Aortic smooth muscle cell (primary cell): Measurements from ENCODE around the genes RHOF and HIP1R.

DNA sequence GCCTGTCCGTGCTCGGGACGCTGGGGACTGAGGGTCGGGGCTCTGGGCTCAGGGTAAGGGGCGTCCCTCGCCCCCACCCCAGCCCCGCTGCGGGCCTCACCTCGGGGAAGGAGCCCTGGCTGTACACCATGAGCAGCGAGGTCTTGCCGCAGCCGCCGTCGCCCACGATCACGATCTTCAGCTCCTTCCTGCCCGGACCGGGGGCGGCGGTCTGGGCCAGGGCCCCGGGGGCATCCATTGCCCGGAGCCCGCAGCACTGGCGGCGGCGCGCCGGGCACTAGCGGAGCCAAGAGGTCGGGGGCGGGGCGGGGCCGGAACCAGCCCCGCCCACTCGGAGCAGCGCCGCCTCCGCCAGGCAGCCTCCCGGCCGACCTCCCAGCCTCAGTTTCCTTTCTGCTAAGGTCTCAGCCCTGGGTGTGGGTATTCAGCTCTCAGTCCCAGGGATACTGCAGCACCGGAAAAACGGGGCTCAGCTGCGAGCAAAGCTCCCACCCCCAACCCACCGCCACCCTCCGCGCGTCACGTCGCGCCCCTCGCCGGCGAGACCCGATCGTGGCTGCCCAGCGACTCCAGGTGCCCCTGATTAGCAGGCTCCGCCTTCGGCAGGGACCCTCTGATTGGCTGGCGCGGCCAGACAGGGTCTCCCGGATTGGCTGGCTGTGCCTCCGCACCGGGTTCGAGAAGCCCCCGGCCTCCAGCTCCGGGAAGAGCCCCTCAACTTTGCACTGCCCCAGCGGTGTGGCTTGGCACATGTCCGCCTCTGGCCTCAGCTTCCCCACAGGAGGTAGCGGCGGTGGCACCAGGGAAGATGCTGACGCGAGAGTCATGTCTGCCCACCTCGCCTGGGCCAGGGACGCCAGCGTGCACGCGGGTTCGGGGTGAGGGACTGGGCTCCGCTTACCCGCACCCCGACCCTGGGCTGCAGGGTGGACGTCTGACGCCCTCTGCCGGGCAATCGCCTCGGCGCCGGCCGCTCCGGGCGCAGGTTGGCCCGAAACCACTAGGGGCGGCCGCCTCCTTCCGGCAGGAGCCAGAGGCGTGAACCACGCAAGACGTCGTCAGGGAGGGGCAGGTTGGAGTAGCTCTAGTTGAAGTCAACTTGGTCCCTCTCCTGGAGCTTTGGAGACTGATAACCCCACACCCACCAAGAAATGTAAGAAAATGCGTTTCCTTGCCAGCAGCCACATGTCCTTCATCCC lies at the start of gene RHOF:
TSS of gene RHOF (minus strand) at position 293 of the 1,199 bp plus-strand sequence.
- RRBS, result 2% methylated on average over 37 of the region's 100 CpGs

GRCh38 chr12:121800803-121801654 lies 2.8 kb upstream of the SETD1B start:
- RRBS, result 2% methylated on average over 34 of the region's 66 CpGs

GRCh38 chr12:121825840-121826465 lies 22.1 kb downstream of the SETD1B start:
- RRBS, result no CpG with 5 or more reads among the region's 14 CpGs

DNA sequence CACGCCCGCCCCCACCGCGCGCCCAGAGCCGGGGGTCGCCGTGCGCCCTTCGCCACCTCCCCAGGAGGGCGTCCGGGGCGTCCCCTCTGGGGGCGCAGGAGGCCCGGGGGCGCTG lies 148 bp upstream of the BCL7A start:
- RRBS, result 1% methylated on average over 12 of the region's 16 CpGs

GRCh38 chr12:122022907-122023191 lies 1.2 kb downstream of the BCL7A start:
- RRBS, result under 1% methylated on average over 18 of the region's 31 CpGs

GRCh38 chr12:122062530-122063801 lies 15.6 kb upstream of the MLXIP start:
- RRBS, result no CpG with 5 or more reads among the region's 25 CpGs

DNA sequence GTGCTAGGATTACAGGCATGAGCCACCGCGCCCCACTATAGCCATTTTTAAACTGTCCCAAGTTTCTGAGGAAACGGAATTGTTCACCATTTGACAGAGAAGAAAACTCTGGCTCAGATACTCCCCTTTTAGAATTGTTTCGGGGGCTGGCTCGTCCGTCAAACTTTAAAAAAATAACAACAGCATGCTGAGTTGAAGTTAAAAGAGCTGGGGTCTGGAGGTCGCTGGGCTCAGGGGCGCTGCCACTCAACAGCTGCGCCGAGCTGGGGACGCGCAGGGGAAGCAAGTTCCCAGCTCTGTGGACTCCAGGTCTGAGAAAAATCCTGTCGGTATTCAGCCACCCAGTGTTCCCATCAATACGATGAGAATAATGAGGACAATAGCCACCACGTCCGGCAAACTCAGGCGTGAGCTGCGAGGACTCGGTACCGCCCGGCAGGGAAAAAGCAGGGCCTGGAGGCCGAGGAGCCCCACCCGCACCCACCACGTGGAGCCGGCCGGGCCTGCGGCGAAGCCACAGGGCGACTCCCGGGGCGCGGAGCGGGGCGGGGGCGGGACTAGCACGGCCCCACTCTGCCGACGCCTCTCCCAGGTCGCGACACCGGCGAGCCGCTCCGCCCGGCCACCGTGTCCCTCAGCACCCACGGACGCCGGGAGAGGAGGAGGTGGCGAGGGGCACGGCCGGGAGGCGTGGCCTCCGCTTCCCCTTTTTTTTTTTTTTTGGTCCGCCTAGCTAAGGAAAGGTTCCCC lies 482 bp upstream of the MLXIP start:
- RRBS, result 3% methylated on average over 24 of the region's 55 CpGs

DNA sequence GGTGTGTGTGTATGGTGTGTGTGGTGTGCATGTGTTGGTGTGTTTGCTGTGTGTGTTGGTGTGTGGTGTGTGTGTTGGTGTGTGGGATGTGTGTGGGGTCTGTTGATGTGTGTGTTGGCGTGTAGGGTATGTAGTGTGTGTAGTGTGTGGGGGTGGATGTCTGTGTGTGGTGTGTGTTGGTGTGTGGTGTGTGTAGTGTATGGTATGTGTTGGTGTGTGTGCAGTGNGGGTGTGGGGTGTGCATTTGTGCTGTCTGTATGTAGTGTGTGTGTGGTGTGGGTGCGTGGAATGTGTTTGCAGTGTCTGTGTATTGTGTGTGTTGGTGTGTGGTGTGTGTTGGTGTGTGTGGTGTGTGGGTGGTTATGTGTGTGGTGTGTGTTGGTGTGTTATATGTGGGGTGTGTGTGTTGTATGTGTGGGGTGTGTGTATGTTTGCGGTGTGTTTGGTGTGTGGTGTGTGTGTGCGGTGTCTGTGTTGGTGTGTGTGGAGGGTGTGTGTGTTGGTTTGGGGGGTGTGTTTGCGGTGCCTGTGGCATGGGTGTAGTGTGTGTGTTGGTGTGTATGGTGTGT lies 14.6 kb downstream of the MLXIP start:
- RRBS, result no CpG with 5 or more reads among the region's 5 CpGs

- RRBS, result no CpG with 5 or more reads among the region's 24 CpGs
Observed at GRCh38 chr12:122147139-122148187, 26.6 kb downstream of the IL31 start.

DNA sequence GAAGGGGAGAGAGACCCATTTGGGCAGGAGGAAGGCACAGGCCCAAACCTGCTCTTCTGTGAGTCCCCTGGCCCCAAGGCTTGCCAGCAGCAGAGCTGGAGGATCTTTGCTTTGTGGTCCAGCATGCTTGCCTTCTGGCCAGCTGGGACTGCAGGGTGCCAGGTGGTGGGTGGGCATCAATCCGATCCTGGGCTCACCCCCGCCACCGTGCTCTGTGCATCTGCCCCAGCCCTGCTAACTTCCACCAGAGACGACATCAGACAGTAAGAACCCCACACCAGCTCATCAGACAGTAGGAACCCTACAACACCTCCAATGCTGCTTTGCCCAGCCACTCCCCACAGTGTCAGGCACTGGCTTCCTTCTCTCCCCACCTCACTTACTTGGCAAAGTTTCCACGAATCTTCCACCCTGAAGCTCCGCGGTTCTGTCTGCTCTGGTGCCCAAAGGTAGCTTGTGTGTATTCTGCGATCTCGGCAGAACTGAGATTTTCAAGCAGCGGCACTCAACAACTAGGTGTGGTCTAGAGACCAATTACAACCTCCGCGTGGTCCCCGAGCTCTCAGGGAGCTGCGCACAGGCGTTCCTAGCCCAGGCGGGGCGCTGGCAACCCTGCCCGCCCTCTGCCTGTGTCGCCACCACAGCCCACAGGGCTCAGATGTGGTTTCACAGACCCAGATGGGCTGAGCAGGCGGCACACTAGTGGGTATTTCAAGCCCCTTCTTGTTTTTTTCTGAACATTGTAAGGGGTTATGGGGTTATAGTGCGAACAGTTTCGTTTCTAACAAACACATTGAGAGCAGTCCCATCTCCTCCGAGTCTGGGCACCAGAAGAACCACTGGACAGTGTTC lies 1.3 kb upstream of the DIABLO start:
- RRBS, result no CpG with 5 or more reads among the region's 23 CpGs

DNA sequence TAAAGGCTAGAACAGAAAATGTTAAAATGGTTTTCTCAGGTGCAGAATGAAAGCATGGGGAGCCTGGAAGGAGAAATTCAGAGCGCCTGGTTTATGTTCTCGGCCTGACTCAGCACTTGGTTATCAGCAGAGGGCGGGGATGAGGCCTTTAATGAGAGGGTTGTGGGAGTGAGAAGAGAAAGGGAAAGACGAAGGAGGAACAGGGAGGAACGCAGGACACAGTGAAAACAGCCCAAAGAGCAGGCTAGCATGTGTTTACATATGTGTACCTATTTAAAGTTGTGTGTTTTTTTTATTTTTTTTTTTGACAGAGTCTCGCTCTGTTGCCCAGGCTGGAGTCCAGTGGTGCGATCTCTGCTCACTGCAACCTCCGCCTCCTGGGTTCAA lies 13.5 kb upstream of the VPS33A start:
- RRBS, result no CpG with 5 or more reads among the region's 8 CpGs

DNA sequence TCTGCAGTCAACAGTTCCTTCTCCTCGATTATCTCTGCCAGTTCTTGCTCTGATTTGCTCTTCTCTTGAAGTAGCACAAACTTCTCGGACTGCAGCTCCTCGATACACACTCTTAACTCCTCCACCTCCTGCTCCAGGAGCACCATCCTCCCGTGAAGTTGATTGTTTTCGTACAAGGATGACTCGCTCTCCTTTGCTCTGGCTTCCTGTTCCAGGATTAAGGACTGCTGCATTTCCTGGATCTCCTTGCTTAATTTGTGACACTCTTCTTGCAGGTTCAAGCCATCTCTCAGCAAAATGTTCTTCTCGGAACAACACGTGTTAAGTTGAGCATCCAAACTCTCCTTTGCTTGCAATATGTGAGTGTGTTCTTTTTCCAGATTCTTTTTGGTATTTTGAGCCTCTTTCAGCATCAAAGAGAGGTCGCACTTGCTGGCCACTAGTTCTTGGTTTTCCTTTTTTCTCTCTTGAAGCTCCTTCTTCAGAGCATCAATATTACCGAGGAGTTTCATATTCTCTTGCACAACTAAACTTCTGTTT lies 56.3 kb upstream of the VPS33A start:
- RRBS, result no CpG with 5 or more reads among the region's 10 CpGs

GRCh38 chr12:122366733-122367434 lies 55.6 kb downstream of the CLIP1 start:
- RRBS, result no CpG with 5 or more reads among the region's 3 CpGs

- RRBS, result no CpG with 5 or more reads among the region's 7 CpGs
Observed at GRCh38 chr12:122383310-122383674, 39.2 kb downstream of the CLIP1 start.

GRCh38 chr12:122420942-122421234 lies 1.6 kb downstream of the CLIP1 start:
- RRBS, result no CpG with 5 or more reads among the region's 4 CpGs

DNA sequence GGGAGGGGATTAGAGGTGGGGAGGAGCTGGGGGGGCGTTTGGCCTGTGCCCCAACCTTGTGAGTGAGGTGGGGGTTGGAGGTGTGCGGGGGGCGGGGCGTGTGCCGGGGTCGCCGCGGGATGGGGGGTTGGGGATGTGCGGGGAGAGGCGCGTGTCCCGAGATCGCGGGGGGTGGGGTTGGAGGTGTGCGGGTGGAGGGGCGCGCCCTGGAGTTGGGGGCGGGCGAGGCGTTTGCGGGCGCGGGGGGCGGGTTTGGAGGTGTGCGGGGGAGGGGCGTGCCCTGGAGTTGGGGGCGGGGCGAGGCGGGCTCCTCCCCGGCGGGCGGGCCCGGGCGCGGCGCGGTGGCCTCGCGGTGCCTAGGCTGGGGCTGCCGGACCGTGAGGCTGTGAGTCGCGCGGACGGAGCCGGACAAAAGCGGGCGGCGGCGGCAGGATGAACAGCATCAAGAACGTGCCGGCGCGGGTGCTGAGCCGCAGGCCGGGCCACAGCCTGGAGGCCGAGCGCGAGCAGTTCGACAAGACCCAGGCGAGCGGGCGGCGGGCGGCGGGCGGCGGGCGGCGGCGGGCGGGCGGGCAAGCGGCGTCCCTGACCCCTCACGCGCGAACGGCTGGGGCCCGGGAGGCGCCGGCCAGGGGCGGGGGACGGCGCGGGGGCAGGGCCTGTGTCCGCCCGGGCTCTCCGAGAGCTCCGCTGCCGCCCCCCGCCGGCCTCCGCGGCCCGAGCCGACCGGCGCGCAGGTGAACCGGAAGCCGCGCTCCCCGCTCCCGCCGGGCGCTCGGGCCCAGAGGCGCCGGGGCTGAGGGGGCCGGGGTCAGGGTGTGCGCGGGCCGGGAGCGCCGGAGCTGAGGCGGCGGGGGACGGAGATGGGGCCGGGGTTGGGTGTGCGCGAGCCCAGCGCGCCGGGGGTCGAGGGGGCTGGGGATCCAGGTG lies at the start of gene HIP1R:
TSS of gene HIP1R (plus strand) at position 339 of the 930 bp plus-strand sequence.
- RRBS, result 2% methylated on average over 31 of the region's 126 CpGs

- RRBS, result no CpG with 5 or more reads among the region's 12 CpGs
Observed at GRCh38 chr12:122854253-122854658, 19.0 kb downstream of the HIP1R start.

DNA sequence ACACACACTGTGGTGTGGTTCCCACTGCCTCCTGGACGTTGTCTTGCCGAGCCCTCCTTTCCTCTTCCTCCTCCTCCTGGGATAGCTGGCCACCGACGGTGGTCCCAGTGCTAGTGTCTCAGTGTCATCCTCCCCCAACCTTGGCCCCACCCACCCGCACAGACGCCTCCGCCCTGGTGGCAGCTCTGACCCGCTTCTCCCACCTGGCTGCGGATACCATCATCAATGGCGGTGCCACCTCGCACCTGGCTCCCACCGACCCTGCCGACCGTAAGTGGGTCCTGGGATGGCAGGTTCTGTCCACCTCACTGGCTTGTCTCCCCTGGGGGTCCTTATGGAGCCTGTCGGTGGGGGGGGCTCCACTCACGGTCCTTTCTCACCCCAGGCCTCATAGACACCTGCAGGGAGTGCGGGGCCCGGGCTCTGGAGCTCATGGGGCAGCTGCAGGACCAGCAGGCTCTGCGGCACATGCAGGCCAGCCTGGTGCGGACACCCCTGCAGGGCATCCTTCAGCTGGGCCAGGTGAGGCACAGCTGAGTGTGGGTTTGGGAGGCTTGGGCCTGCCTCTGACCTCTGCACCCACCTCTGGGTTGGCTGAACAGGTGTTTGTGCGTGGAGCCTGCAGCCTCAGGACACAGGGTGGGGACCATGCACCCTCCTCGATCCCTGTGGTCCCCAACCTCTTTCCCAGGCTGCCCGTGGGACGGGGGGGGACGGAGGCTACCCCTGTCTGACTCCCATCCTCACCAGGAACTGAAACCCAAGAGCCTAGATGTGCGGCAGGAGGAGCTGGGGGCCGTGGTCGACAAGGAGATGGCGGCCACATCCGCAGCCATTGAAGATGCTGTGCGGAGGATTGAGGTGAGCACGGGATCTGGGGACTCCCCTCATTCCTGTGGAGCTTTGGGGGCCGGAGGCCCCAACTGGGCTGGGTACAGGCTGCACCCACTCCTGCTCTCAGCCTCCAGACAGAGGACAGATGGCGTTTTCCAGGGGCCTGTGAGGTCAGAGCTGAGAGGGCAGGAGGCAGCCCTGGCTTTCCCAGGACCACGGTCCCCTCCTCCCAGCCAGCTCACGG lies 23.8 kb downstream of the HIP1R start:
- RRBS, result no CpG with 5 or more reads among the region's 36 CpGs

DNA sequence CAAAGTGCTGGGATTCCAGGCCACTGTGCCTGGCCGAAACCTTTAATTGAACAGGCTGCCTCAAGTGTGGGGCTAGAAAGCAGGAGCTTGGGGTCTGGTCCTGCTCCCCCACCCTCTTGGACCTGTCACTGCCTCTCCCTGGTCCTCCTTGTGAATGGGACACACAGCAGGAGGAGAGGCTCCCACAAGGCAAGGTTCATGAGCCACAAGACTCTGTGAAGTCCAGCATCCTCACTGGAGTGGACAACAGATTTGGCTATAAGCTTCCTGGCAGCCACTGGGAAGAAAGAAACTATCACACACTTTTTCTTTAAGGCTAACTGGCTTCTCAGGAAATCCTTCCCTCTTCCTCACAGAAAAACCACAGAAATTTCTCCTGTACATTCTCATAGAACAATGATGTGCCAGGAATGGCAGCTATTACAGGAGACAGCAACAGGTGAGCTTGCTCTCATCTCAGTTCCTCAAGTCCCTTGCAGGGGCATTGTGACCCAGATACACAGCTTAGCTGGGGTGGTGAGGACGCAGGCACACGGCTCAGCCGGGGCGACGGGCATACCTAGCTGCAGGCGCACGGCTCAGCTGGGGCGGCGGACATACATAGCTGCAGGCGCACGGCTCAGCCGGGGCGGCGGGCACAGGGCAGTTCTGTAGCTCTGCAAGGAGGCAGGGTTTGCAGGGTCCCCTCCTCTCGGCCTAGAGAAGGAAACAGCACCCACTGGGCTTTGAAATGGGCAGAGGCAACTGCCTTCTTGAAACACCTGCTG lies 29.1 kb downstream of the HIP1R start:
- RRBS, result 95% methylated on average over 9 of the region's 16 CpGs

DNA sequence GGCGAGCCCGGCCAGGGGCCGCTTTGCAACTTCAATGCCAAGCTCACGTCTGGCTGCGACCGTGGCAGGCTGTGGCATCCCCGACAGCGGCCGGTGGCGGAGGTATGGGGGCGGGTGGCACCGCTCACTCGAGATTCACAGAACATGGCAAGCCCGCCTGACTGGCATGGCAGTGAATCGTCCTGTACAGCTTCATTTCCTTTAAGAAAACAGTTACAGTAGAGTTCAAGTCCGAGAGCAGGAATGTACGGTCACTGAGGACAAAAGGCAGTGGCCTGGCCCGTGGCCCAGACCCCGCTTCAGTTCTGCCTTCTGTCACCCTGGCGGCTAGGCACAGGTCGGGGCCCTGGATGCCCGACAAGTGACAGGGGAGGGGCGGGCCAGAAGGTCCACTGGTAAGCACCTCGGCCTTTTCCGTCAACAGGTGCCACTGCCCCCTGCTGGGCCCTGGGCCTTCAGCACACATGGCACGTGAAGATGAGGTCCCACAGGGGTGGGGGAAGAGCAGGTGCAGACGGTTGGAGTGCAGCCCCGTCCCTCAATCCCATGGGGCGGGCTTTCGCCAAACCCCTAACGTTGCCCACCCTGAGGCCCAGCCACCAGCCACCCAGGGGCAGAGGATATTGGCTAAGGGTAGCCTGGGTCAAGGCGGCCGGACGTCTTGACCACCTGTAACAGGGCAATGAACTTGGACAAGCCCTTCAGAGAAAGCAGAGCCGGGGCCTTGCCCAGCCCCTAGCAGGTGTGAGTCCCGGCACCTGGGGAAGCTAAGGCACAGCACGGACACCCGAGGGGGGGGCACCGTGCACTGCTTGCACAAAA lies 30.3 kb downstream of the VPS37B start:
- RRBS, result 94% methylated on average over 8 of the region's 39 CpGs